Fibroblast of villous mesenchyme (primary cell): ENCODE measurements around a stretch of chr5.

GRCh38 chr5:40409997-40410991 is 269.4 kb upstream of the PTGER4 start:
- CAGE, long polyA plus RNA = no peak

- CAGE, long polyA plus RNA = no peak
Observed at GRCh38 chr5:40441490-40442292, 238.0 kb upstream of the PTGER4 start.

DNA sequence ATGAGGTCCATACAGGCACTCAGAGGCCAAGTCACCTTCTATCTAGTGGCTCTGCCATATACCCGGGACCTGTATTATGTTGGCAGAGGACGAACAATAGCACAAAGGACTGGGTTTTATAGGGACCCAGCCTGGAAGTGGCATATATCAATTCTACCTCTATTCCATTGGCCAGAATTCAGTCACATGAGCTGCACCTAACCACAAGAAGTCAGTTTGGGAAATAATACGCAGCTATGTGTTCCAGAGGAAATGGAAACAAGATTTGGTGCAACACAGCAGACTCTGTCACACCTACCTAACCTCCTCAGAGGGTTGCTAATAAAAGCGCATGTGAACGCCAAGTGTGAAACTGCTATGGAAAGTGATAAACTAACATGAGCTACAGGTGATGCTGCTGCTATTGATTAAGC is 4.0 kb upstream of the PTGER4 start:
- CAGE, long polyA plus RNA = no peak

DNA sequence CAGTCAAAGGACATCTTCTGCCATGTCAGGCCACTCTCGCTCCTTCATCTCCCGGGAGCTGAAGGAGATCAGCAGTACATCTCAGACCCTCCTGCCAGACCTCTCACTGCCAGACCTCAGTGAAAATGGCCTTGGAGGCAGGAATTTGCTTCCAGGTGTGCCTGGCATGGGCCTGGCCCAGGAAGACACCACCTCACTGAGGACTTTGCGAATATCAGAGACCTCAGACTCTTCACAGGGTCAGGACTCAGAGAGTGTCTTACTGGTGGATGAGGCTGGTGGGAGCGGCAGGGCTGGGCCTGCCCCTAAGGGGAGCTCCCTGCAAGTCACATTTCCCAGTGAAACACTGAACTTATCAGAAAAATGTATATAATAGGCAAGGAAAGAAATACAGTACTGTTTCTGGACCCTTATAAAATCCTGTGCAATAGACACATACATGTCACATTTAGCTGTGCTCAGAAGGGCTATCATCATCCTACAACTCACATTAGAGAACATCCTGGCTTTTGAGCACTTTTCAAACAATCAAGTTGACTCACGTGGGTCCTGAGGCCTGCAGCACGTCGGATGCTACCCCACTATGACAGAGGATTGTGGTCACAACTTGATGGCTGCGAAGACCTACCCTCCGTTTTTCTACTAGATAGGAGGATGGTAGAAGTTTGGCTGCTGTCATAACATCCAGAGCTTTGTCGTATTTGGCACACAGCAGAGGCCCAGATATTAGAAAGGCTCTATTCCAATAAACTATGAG is 12.5 kb downstream of the PTGER4 start:
- CAGE, long polyA plus RNA = no peak

DNA sequence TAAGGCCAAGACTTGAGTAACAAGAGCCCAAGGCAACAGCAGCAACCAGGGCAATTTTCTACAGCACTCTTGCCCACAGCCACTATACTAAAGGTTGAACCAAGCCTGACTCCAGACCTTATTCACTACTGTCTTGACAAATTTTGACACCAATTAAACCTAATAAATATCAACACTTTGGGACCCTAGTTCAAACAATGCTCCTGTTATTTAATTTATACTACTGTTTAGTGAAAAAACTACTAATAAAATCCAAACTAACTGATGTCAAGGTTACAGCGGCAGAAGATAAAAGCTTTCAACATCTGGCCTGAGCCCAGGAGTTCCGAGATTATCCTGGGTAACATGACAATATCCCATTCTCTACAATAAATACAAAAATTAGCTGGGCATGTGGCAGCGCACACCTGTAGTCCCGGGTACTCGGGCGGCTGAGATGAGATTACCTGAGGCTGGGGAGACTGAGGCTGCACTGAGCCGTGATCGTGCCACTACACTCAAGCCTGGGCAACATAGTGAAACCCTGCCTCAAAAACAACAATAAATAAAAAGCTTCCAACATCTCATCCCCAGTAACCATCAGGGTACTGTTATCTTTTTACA is 1.4 kb downstream of the RPL37 start:
- CAGE, long polyA plus RNA = no peak

DNA sequence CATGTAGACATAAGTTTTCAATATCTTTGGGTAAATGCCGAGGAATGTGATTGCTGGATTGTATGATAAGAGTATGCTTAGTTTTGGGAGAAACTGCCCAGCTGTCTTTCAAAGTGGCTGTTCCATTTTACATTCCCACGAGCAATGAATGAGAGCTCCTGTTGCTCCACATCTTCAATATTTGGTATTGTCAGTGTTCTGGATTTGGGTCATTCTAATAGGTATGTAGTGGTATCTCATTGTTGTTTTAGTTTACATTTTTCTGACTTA is 84.5 kb downstream of the PLCXD3 start:
- CAGE, long polyA plus RNA = no peak

DNA sequence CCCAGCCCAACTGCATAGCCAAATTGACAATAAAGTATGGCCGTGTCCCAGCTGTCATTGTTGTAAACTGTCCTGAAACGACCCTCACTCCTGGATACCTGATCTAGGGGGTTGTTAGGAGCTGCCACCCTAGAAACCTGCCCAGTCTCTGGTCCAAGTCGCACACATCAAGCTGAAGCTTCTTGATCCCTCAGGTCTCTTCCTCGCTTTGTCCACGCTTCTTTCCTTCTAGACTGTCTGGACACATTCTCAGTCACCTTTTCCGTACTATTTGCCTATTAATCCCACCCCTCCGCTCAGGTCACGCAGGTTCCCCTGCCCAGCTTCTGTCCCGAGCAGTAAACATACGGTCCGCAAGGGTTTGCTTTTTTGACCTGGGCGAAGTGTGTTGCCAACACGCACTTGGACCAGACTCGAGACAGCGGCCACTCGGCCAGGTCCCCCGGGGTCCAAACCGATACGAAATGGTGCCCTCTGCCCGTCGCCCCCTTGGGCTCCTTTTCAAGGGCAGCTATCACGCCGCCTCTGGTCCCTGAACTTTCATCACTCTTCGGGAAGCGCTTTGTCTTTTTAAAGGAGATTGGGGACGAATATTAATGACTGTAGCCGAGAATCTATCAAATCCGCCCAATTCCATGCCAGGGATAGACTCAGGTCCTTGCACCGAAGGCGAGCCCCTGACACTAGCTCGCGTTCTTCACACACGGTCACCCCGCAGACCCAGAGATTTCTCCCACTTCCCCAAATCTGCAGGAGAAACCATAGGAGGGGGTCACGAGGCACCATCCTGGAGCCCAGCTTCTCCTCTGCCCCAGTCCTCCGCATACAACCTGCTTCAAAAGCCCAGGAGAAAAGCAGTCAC is 820 bp downstream of the PLCXD3 start:
- CAGE, long polyA plus RNA = no peak

DNA sequence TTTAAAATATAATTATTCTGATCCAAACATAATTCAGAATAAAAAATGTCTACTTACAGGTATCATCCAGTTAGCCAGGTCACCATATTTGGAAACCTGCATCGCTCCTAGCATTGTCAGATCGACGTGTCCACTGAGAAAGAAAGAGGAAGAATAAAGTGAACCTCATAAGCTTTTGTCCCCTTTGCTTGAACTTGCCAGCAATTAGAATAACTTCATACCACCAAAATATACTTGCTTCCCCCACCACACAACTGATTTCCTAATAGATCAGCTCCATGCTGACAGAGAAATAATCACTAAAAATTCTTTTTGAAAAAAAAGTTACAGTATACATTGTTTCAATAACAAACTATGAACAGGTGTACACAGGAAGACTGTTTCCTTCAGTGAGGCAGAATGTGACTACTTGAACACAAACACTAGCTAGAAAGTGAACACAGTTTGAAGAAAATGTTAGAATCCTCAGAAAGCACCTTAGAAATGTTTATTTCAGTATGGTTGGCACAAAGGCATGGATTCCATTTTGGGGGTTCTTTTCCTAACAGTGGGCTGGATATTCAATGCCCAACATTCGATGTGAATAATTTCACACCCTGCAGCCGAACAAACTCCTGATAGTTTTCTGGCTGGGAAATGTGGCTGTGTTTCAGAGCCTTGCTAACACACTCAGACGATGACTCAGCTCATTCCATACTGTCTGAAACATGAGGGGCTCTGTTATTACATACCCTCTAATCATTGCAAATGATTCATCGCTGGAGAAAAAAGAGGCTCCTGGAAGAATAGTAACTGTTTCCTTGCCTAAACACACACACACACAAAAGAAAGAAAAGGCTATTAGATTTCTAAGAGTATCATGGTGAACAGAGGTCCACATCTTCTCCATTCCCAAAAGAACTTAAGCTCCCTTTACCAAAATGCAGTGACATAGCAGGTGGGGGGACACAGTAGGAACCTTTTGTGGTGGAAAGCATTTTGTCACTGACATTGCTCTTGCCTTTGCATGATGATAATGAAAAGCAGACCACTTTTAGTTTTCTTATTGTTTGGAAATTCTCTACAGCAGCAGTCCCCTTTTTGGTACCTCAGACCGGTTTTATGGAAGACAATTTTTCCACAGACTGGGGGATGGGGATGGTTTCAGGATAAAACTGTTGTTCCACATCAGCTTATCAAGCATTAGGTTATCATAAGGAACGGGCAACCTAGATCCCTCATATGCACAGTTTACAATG is 75.9 kb downstream of the OXCT1 start:
- CAGE, long polyA plus RNA = no peak

GRCh38 chr5:42543705-42544215 is 120.5 kb downstream of the GHR start:
- CAGE, long polyA plus RNA = no peak

- CAGE, long polyA plus RNA = no peak
Observed at GRCh38 chr5:42554349-42554769, 131.1 kb downstream of the GHR start.

- CAGE, long polyA plus RNA = no peak
Observed at GRCh38 chr5:42609934-42610719, 146.5 kb upstream of the CCDC152 start.

GRCh38 chr5:42858521-42859151 is 46.9 kb upstream of the SELENOP start:
- CAGE, long polyA plus RNA = no peak

GRCh38 chr5:42990390-42990738 is 49.8 kb downstream of the ANXA2R start:
- CAGE, long polyA plus RNA = no peak

- CAGE, long polyA plus RNA = no peak
Observed at GRCh38 chr5:43018800-43019222, 21.3 kb downstream of the ANXA2R start.

DNA sequence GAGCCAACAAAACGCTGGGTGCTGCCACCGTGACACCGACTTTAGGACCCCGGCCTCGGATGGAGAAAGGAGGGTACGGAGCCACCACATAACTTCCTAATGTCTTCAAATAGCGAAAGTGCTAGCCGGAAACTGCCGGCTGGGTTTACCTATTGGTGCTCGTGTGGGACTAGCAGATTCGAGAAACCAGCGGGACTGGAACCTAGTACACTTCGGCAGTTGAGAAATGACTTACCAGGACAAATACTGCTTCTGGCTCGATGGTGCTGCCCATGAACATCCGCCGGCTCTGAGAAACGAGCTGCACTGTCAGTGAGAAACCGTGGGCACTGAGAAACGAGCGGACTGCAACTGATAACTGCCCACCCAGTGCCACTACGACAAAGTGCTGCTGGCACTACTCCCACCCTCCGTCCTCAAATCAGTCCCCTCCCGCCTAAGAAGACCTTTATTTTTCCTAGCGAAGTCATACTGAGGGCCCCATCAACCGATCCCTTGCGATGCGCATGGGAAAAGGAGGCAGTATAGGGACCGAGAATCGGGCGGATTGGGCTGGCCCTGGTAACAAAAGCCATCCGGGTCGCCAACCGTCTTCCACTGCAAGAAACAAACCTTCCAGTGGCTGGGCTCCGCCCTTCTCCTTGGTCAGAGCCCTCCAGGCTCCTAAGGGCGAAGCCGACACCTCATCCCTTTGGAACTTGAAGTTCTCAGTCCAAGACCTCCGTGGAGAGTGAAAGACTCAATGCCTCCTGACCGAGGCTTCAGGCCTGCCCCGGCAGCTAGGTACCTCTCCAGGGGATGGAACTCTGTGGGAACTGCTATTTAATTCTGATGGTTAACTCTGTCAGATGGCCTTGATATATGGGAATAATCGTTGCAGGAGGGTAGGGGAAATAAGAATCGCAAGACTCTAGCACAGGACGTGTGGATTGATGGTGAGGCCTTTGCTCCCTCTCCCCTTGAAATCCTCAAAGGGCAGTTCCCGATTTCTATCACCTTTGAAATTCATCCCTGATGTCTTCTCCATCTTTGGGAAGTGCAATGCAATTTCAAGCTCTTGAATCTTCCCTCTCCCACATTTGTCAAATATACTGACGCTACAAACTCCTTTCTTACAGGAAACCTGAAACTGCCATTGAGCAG is 27.1 kb upstream of the ANXA2R start:
- CAGE, long polyA plus RNA = no peak

DNA sequence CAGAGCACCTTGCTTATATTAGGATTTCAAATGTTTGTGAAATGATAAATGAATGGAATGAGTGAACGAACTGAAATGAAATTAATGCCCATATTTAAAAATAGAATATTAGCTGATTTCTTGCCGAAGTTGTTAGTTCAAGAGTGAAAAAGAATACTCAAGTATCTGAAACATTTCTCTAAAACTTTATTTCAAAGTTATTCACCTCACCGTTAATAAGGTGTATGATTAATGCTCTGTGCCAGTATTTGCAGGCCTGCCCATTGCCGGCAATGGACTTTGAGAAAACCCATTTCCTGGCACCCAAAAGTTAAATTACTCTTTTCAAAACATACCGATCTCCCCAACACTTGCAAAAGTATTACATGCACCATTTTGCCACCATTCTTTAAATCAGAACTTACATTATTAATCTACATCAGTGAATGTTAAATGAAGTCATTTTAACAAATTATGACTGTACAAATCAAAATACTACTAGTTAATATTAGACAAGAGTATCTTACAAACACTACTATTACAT is 23.9 kb downstream of the HMGCS1 start:
- CAGE, long polyA plus RNA = no peak

DNA sequence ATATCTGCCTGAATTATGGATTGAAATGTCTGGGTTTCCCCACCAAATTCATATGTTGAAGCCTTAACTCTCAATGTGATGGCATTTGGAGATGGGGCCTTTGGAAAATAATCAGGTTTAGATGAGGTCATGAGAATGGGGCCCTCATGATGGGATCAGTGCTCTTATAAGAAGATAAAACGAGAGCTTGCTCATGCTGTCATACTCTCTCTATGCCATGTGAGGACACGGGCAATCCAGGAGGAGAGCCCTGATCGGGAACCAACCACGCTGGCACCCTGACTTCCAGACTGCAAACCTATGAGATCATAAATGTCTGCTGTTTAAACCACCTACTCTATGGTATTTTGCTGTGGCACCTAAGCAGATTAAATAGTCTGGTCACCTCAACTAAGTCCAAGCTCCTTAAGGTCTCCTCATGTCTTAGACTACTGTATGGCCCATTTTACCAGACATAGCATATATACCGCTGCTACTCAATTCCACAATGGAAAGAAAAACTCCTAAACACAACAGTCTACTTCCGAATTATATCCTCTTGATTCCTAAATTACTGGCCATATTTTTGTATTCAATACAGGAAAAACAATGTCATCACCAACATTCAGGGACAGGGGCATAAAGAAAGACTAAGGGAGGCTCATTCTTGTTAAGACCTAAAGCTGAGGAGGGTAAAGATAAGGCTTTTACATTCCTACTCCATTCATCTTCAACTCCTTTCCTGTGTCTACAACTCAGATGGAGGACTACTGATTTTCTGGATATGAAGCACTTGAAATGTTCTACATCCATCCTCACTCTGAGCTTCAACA is 9.8 kb downstream of the HMGCS1 start:
- CAGE, long polyA plus RNA = no peak

- CAGE, long polyA plus RNA = no peak
Observed at GRCh38 chr5:43409637-43410812, 2.2 kb downstream of the CCL28 start.

- CAGE, long polyA plus RNA = no peak
Observed at GRCh38 chr5:43485326-43485883, 1.7 kb upstream of the TMEM267 start.

DNA sequence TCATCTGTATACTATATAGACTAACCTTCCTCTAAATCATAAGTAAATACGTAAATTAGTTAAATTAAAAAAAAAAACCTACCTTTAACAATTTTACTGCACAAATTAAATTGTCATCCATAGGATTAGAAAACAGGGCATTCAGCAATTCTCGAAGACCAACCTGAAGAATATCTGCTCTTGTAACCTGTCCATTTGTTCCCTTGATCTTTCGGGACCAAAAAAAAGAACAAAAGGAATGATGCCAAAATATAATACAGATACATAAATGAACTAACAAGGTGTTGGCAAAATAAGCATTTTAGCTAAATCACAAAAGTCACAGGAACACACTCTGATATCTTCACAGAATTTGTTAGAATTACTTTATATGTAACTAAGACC is 20.1 kb downstream of the PAIP1 start:
- CAGE, long polyA plus RNA = no peak